ENCODE measurements around a stretch of chr15.

DNA sequence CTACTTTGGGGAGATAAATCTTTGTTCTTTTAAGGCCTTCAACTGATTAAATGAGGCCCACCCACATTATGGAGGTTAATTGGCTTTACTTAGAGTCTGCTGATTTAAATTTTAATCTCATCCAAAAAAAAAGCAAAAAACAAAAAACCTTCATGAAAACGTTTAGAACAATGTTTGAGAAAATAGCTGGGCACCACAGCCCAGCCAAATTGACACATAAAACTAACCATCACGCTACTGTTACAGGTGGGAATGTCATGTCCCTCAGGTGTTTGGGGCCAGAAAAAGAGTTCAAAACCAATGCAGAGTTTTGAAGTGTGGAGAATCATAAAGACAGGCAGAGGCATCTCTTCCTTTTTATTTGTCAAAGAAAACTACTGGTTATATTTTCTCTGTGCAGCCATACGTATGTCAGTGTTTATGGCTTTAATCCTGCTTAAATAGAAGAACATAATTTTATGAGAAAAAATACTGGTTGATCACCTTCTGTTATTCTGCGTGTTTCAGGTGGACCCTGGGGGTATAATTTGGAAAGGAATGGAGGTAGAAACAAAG, 41.5 kb downstream of the TMOD3 start:
- PRO-cap, result no peak
CAGE:
- cytosol, long polyA minus RNA, result no peak
- cytosol, long polyA plus RNA, result no peak
- long polyA plus RNA, result no peak
- nucleus, long polyA minus RNA, result no peak
- nucleus, long polyA plus RNA, result no peak

DNA sequence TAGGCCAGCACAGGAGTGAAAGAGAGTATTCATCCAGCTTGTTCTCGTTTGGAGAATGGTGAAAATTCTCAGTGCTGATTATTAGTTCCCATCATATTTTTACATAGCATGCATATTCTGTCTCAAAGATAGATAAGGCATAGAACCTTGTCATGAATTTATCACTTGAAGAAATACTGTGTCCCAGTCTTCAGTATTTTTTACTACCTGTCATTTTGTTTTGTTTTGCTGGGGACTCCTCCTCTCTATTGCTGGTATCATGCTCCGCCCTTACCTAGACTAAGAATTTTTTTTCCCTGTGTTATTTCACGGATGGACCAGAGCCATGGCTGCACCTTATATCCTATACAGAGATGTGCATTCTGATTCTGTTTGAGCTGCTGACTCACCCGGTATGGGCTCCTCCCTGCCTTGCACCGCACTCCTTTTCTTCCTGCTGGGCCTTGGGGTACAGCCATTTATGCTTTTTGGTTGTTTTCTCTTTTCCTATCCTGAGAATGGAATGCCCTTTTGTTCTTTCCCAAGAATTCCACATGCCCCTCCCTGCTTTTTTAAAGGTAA, 45.1 kb downstream of the TMOD3 start:
- PRO-cap, result no peak
CAGE:
- cytosol, long polyA minus RNA, result no peak
- cytosol, long polyA plus RNA, result no peak
- long polyA plus RNA, result no peak
- nucleus, long polyA minus RNA, result no peak
- nucleus, long polyA plus RNA, result no peak

DNA sequence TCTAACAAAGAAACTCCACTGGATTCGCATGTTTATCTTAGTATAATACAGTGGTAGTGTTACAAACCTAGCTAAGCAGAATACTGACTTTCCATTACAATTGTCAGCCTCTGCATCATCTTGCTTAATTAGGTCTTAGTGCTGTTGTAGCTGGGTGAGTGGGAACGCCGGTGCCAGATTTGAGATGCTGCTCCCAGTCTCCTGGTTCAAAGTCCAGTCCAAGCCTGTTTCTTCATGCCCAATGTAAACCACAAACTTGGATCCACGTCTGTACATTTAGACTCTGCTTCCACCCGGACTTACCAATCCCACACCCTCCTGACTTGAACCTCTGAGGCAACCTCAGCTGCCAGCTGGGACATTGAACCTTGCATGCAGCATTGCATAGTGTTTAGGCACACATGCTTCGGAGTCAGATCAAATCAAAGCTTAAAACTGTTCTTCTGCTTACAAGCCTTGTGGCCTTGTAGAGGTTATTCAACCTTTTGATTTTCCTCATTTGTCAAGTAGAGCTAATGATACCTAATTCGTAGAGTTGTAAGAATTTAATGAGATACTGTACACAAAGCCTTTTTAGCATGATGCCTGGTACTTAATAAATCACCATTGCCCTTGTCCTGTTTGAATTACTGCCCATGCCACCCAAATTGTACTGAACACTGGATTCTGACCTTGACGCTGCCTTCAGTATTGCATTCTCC, 42.9 kb downstream of the BCL2L10 start:
- PRO-cap, result no peak
CAGE:
- cytosol, long polyA minus RNA, result no peak
- cytosol, long polyA plus RNA, result no peak
- long polyA plus RNA, result no peak
- nucleus, long polyA minus RNA, result no peak
- nucleus, long polyA plus RNA, result no peak

DNA sequence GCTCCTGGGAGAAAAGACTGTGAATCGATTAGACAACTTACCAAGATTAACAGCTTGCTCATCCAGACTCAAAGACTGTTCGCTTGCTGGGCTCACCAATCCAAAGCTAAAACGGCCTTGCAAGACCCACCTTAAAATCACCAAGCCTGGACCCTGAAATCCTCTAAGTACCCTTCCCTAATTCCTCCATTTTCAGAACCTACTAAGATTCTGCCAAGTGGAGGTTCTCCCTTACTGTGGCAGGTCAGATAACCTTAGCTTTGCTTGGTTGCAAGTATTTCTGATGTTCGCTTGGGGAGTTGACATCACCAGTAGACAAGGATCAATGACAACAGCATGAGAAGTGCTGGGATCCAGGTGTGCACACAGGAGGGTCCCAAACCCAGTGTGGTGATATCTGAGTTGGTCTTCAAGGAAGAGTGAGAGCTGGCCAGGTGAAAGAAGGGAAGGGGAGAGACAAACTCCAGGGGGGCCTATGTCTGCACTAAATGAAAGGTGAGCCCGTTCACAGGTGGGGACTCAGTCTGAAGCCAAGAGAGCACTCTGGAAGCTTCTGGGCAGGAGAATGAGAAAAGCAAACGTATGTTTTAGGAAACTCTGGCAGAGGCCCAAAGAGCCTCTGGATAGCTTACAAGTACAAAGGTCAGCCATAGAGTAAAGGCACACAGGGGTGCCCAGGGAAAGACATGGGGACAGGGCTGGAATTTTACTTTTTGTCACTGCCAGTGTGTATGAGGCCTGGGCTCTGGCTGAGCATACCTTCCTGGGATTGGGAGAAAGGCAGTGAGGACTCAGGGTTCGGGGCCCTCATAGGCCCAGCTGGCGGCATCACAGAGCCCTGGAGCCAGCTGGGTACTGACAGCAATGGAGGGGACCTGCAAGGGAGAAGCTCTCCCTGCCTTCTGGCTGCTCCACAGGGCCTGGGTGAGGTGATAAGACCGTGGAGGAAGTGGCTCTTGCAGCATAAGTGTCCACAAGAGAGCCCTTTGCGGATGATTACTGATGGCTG, 24.7 kb upstream of the BCL2L10 start:
- PRO-cap, result no peak
CAGE:
- cytosol, long polyA minus RNA, result no peak
- cytosol, long polyA plus RNA, result no peak
- long polyA plus RNA, result no peak
- nucleus, long polyA minus RNA, result no peak
- nucleus, long polyA plus RNA, result no peak

DNA sequence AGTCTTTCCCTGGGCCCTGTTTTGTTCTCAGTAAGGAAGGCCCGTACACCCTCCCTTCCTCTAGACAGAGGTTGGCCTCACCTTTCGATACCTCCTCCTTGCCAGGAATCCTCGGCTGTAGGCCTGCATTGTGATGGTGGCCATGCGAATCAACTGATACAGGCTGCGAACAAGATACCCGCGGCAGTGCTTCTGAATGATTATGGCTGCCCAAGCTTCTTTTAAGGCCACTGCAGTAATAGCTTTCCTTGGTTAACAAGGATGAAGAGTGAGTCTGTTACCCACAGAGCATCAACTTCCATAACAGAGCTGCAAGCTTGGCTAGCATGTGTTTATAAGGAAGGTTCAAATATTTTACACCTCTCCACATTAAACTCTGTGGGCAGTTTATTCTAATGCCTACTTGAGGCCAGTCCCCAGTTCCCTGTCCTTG, 50.8 kb upstream of the GNB5 start:
- PRO-cap, result no peak
CAGE:
- cytosol, long polyA minus RNA, result no peak
- cytosol, long polyA plus RNA, result no peak
- long polyA plus RNA, result no peak
- nucleus, long polyA minus RNA, result no peak
- nucleus, long polyA plus RNA, result no peak

DNA sequence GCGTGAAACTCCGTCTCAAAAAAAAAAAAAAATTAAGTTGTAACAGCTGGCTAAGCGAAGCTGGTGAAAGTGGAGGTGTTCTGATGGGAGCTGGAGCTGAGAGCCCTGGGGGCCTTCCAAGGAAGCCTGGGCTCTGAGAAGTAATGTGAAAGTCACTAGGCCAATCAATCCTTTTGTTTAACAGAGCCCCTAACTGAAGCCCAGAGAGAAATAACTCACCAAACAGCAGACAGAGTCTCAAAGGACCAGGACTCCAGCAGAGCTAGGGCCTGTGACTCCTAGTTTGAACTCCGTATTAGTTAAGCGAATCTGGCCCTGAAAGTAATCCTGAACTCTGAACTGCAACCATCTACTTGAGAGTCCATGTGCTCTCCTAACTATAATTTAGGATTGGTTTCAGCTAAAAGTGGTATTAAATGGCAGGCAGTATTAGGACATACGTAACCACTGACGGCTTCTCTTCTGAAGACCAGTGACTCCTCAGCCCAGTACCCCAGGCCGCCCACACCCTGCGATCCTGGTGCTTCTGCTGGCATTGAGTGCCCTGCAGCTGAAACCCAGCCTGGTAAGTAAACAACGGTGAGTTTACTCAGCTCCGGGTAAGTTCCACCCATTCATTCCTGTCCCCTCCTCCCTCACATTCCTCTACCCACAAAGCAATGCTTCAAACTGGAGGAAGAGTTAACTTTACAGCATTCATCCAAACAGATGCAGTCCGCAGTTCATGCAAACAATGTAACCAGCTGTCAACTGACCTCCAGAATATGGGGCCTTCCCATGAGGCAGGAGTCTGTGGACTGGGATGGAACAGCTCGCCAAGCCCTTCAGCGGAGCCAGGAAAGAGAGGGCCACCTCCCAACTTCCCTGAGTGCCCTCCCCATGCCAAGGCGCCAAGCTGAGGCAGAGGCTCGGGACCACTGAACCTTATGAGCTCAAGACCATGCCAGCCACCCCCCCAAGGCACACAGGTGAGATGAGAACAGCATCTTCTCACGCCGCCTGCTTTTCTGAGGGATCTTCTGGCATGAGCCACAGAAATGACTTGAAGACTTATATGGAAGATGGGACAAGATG, 7.3 kb downstream of the MYO5C start:
- PRO-cap, result no peak
CAGE:
- cytosol, long polyA minus RNA, result no peak
- cytosol, long polyA plus RNA, result no peak
- long polyA plus RNA, result no peak
- nucleus, long polyA minus RNA, result no peak
- nucleus, long polyA plus RNA, result no peak

- PRO-cap, result no peak
CAGE:
- cytosol, long polyA minus RNA, result no peak
- cytosol, long polyA plus RNA, result no peak
- long polyA plus RNA, result no peak
- nucleus, long polyA minus RNA, result no peak
- nucleus, long polyA plus RNA, result no peak
Observed at GRCh38 chr15:52529583-52530127, 975 bp upstream of the MYO5A start.

DNA sequence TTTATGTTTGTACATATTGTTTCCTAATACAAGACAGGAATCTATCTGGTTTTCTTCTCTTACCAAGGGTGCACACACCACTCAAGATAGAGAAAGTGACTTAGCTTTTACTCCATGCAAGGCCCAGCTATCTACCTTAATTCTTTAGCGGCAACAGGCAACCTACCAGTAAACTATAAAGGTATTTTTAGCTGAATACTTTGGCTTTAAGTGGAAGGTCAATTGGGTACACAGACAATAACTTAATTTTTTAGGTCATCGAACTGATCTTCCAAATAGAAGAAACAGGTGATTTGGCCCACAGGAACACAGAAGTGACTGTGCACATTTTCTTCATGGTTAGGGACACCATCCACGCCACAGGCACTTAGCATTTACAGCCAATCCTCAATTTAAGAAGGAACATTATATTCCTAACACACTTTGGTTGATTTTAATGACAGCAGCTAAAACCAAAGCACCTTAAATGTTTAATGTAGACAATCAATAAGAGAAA, 2.0 kb downstream of the ARPP19 start:
- PRO-cap, result no peak
CAGE:
- cytosol, long polyA minus RNA, result no peak
- cytosol, long polyA plus RNA, result no peak
- long polyA plus RNA, result no peak
- nucleus, long polyA minus RNA, result no peak
- nucleus, long polyA plus RNA, result no peak

DNA sequence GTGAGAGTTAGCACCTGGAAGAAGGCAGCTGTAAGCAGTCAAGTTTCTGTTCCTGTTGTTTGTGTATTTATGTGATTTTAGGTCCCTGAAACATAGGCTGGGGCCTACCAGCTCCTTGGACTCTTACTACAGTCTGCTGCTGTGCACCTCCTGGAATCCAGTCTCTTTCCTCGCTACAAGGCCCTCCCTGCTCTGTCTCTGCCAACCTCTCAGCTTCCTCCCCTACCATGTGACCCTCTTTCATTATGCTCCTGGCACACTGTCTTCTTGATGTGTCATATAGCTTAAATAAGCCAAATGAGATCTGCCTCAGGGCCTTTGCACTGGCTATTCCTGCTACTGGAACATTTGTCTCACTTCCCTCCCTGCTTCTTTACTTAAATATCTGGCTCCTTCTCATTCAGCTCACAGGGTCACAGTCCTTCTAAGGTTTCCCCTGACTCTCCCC, 31.1 kb upstream of the ATOSA start:
- PRO-cap, result no peak
CAGE:
- cytosol, long polyA minus RNA, result no peak
- cytosol, long polyA plus RNA, result no peak
- long polyA plus RNA, result no peak
- nucleus, long polyA minus RNA, result no peak
- nucleus, long polyA plus RNA, result no peak

DNA sequence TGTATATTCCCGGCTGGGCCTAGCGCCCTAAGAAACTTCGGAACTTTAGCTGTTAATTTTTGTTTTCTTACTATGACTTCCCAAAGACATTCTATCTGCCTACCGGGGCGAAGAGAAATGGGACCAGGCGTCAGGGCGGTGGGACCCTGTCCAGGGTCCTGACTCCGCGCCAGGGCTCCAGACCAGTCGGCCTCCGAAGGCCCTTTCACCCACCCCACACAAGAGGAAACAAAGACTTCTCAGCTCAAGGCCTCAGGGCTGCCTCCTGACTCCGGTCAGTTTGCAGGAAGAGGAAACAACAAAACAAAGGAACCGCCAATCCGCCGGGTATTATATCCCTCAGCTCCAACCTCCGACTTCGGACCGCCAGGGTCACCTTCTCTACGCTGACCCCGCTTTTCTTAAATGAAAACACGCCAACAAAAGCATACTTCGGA, 6.8 kb downstream of the ONECUT1 start:
- PRO-cap, result no peak
CAGE:
- cytosol, long polyA minus RNA, result no peak
- cytosol, long polyA plus RNA, result no peak
- long polyA plus RNA, result no peak
- nucleus, long polyA minus RNA, result no peak
- nucleus, long polyA plus RNA, result no peak

GRCh38 chr15:52799842-52800350, 9.8 kb upstream of the ONECUT1 start:
- PRO-cap, result no peak
CAGE:
- cytosol, long polyA minus RNA, result no peak
- cytosol, long polyA plus RNA, result no peak
- long polyA plus RNA, result no peak
- nucleus, long polyA minus RNA, result no peak
- nucleus, long polyA plus RNA, result no peak

DNA sequence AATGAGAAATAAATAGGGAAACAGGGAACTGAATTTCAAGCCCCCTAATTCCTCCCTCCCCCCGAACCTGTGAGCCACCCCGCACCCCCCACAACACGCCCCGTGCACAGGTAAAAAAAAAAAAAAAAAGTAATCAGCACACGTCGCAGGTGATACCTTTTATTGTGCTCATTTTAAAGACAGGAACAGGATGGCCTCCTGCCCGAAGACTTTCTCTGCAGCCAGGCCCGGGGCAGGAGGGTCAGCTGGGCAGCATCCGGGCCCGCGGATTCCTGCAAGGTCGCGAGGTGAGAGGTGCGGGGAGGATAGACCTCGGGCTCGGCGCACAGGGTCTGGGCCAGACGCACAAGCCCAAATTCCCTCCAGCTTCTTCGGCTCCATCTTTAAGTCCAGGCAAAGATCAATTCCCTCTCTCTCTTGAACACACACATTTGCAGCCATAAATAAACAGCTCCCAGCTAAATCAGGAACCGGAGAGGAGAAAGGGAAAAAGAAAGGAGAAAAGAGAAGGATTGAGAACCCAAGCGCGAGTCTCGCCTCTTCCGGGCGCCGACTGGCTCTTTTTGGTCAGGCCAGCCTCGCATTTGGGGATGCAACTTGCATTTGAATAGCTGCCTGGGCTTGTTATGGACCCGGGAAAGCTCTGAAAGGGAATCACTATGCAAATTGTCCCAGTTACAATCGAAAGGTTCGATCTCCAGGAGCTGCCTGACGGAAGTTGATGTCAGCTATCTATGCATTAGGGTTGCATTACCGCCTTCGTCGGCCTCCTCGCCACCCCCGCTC, 14.4 kb upstream of the ONECUT1 start:
- PRO-cap, result no peak
CAGE:
- cytosol, long polyA minus RNA, result no peak
- cytosol, long polyA plus RNA, result no peak
- long polyA plus RNA, result no peak
- nucleus, long polyA minus RNA, result no peak
- nucleus, long polyA plus RNA, result no peak

DNA sequence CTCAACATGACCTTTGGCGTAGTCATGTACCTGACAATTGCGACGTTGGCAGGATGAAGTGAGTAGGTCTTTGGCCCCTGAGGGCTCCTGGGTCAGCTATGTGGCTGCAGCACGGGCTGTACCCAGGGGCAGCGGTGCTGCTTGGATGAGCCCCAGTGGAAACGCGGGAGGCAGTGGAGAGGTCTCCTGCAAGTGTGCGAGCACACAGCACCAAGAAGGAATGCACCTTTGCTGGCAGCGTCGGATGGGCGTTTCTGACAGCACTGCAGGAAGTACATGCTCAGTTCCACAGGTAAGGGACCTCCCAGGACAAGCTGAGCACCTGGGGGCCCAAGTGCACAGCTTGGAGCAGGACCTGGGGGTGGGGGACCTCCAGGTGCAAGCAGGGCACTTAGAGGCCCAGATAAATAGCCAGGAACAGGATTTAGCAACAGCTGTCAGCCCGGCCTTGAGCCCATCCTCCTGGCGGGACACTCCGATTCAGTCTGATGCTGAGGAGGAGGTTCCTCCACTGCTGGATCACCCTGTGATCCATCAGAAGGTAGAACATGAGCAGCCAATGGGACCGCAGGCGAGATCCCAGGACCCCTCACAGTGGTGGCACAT, 67.3 kb upstream of the UNC13C start:
- PRO-cap, result no peak
CAGE:
- cytosol, long polyA minus RNA, result no peak
- cytosol, long polyA plus RNA, result no peak
- long polyA plus RNA, result no peak
- nucleus, long polyA minus RNA, result no peak
- nucleus, long polyA plus RNA, result no peak

GRCh38 chr15:53976773-53977217, 1.4 kb upstream of the UNC13C start:
- PRO-cap, result no peak
CAGE:
- cytosol, long polyA minus RNA, result no peak
- cytosol, long polyA plus RNA, result no peak
- long polyA plus RNA, result no peak
- nucleus, long polyA minus RNA, result no peak
- nucleus, long polyA plus RNA, result no peak

GRCh38 chr15:55014910-55015251, 181.9 kb downstream of the RSL24D1 start:
- PRO-cap, result no peak
CAGE:
- cytosol, long polyA minus RNA, result no peak
- cytosol, long polyA plus RNA, result no peak
- long polyA plus RNA, result no peak
- nucleus, long polyA minus RNA, result no peak
- nucleus, long polyA plus RNA, result no peak

DNA sequence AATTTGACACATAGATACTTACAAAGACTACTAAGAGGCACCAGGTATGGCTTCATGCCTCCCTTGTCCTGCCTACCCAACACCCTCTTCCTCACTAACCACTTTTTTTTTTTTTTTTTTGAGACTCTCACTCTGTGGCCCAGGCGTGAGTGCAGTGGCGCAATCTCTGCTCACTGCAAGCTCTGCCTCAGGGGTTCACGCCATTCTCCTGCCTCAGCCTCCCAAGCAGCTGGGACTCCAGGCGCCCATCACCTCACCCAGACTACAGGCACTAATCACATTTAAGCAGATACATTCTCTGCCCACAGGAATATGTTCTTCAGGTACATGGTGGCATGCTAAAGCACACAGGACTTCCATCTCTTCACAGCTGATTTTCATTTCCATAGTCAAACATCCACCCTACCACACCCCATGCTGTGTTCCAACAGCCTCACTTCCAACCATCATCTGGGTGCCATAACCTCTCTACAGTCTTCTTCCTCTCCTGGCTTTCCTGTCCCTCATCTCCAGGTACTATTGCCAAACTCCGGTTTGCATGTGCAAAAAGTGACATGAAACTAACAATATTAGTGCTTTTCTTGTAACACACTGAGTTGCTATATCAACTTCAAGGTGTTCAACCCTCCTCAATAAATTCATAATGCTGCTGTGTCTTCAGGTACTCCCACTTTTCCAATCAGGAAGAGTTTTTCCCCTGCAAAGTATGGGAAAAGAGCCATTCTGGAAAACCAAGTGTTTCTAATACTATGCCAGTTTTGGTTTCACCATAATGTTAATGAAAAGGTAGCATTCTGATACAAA, 41.6 kb downstream of the RAB27A start:
- PRO-cap, result no peak
CAGE:
- cytosol, long polyA minus RNA, result no peak
- cytosol, long polyA plus RNA, result no peak
- long polyA plus RNA, result no peak
- nucleus, long polyA minus RNA, result no peak
- nucleus, long polyA plus RNA, result no peak

DNA sequence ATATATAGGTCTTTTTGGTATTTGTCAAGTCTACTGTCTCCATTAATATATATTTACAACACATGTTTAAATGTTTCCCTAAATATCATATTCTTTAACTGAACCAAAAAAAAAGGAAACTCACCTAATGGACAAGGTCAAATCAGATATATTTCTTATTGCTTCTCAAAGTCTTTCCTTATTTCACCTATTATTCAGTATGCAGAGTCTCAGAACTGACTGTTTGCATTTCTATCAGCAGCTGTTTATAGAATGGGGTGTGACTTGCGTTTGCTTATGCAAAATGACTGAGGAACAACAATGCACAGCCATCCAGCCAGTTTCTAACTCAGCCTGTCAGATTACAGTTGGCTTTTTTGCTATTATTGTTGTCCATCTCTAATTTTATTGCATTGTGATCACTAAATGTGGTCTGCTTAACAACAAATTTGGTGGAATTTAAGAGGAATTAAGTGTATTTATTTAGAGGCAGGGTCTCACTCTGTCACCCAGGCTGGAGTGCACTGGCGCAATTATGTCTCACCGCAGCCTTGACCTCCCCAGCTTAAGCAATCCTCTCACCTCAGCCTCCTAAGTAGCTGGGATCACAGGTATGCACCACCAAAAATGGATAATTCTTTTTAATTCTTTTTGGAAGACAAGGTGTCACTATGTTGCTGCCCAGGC, 40.7 kb downstream of the RAB27A start:
- PRO-cap, result no peak
CAGE:
- cytosol, long polyA minus RNA, result no peak
- cytosol, long polyA plus RNA, result no peak
- long polyA plus RNA, result no peak
- nucleus, long polyA minus RNA, result no peak
- nucleus, long polyA plus RNA, result no peak

DNA sequence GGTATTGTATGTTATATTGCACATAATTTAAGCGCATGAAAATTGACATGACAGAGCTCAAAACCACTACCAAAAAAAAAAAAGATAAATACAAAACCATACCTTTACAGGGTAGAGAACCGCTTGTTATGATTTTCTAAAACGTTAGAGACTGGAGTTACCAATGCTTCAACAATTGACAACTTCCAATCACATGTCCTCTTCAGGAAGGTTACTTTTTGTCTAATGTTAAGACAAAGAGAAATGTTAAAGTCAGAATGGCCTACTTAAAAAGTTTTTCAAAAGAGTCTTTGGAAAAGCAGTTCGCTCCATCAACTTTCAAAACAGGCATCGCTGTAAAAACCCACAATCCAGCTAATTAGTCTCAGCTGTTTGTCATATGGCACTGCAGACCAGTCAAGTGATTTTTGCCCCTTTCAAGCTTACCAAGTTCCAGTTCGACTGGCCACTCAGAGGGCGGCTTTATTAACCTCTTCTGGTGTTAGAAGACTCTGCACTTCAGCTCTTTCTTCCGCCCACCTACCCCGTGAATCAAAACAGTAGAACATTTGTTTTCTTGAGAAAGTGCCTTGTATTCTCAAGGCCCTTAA, 19.5 kb downstream of the RAB27A start:
- PRO-cap, result no peak
CAGE:
- cytosol, long polyA minus RNA, result no peak
- cytosol, long polyA plus RNA, result no peak
- long polyA plus RNA, result no peak
- nucleus, long polyA minus RNA, result no peak
- nucleus, long polyA plus RNA, result no peak

GRCh38 chr15:55407391-55407802, 762 bp downstream of the CCPG1 start:
- PRO-cap, result bidirectional peak, plus-strand start at chr15:55407896, minus-strand start at chr15:55407726
CAGE:
- cytosol, long polyA minus RNA, result no peak
- cytosol, long polyA plus RNA, result no peak
- long polyA plus RNA, result no peak
- nucleus, long polyA minus RNA, result no peak
- nucleus, long polyA plus RNA, result no peak

DNA sequence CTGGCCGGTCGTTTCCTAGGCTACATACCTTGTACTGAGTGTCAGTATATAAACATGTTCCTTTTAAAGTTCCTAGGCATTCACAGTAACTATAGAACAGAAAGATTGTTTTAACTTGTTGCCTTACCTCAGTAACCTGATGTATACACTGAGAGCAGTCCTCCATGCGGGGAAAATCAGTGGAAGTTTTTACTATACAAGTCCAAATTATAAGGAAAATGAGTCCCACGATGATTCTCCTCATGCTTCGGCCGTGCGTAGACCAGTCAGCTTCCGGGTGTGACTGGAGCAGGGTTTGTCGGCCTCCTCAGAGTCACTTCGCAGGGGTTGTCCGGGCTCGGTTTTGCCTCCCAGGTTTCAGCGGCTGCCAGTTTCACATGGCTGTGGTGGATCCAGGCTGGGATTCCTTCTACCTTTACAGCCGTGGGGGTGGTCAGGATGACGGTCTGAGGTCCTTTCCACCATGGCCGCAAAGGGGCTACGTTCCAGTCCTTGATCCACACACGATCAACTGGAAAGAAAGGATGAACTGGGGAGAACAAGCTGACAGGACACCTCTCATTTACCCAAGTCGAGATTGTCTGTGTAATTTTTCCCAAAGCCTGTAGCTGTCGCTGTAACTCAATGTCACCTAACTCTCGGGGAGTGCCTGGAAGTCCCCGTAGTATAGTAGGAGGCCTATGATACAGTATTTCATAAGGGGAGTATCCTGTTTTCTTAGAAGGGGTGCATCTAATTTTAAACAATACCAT, 5.6 kb upstream of the DNAAF4 start:
- PRO-cap, result no peak
CAGE:
- cytosol, long polyA minus RNA, result no peak
- cytosol, long polyA plus RNA, result no peak
- long polyA plus RNA, result no peak
- nucleus, long polyA minus RNA, result no peak
- nucleus, long polyA plus RNA, result no peak